Retinal pigment epithelial cell (primary cell): Measurements from ENCODE around the gene ACTN2.

GRCh38 chr1:235304790-235305663 lies 23.0 kb downstream of the ARID4B start:
- RRBS = no CpG with 5 or more reads among the region's 7 CpGs

GRCh38 chr1:235503252-235503726 lies 963 bp downstream of the B3GALNT2 start:
- RRBS = no CpG with 5 or more reads among the region's 15 CpGs

DNA sequence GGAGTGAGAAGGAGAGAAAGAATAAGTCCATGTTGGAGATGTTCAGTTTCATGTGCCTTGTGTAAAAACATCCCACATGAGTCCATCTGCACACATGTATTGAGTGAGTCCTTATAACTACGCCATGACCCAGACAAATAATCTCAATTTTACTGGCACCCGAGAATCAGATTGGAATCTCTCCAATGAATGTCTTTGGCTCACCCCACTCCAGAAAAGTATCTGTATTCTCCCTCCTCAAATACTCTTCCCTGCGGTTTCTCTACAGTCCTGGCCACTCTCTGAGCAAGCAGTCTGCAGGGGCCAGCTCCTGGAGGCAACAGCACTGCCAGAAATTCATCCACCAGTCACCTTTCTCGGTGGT lies 16.0 kb upstream of the LYST start:
- RRBS = no CpG with 5 or more reads among the region's 4 CpGs

DNA sequence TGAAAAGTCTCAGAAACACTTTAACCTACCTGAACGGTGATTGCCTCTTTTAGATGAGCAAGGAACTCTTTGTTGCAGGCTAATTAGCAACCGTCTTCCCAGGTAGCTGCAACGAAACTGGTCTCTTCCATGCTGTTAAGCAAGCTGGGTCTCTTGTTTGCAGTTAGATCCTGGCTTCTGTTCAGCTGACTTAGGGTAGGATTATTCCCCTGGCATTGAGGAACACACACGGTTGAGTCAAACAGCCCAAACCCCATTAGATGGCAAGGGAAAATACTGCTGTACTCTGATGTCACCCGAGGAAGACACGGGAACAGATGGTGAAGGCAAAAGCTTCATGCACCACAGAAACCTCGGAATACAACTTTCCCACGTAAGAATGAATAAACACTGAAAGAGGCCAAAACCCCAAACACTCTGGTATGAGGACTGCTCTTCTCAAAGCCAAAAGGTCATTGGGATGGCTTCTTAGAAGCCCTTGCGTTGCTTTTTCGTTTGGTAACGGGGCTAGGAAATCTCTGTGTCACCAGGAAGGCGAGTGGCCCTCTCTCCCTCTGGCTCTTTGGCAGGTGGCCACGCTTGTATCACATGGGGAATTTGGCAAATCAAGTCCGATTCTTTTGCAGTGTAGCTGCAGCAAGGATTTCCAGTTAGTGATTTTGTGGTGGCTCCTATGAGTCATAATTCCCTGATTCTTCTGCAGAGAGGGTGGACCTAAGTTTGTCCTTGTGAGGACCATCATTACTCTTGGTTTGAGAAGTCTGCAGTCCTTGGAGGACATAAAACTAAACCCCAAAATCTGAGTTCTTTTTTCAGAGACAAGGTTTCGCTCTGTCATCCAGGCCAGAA lies 16.7 kb upstream of the LYST start:
- RRBS = no CpG with 5 or more reads among the region's 15 CpGs

DNA sequence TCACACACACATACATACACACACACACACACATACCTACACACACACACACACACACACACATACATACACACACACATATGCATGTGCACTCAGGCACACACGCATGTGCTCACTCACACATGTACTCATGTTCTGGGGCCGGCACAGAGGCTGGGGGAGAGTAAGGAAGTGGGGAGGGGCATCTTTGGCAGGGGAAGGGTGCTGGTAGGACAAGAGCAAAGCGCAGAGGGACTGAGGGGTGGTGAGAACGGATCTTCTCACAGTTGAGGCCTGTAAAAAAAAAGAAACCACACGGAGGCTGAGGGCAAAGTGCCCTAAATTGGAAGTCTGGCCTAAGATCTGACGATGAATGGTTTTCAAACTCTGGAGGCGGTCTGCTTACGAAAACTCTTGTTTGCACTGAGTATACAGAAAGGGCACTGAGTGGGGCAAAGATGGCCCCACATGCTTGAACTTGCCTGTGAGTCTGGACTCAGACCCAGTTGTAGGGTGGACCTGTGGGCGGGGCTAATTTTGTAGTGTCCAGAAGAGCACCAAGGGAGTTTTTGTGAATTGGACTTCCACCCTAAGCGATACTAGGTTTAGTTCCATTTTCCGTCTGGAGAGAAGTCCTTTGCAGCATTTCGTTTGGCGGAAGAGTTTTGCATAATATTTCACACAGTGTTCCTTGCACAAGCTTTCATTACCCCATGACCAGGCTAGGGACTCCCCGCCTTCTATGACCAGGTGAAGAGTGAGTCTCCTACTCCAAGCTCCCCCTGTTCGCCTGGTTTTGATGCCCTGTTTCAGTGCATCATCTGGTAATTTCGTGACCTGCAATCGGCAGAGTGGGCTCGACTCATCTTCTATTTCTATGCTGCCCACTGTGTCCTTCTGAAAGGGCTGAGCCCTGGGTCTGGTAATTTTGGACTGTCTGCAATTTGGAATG lies 79.3 kb upstream of the LYST start:
- RRBS = no CpG with 5 or more reads among the region's 18 CpGs

GRCh38 chr1:236001469-236002113 lies 63.3 kb downstream of the NID1 start:
- RRBS = no CpG with 5 or more reads among the region's 7 CpGs

DNA sequence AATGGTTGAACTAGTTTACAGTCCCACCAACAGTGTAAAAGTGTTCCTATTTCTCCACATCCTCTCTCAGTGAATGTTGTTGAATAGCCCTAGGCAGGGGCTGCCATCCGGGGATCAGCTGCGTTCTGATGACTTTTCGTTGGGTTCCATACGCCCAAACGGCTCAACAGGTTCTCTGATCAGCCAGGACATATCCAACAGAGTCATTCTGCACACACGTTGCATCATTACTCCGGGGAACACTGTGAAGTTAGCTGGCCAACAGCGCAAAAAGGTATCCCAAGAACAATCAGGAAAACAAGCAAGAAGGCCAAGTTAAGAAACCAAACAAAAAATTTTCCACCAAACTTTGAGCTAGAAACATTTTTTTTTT lies 29.3 kb downstream of the NID1 start:
- RRBS = 100% methylated on average over 2 of the region's 8 CpGs

DNA sequence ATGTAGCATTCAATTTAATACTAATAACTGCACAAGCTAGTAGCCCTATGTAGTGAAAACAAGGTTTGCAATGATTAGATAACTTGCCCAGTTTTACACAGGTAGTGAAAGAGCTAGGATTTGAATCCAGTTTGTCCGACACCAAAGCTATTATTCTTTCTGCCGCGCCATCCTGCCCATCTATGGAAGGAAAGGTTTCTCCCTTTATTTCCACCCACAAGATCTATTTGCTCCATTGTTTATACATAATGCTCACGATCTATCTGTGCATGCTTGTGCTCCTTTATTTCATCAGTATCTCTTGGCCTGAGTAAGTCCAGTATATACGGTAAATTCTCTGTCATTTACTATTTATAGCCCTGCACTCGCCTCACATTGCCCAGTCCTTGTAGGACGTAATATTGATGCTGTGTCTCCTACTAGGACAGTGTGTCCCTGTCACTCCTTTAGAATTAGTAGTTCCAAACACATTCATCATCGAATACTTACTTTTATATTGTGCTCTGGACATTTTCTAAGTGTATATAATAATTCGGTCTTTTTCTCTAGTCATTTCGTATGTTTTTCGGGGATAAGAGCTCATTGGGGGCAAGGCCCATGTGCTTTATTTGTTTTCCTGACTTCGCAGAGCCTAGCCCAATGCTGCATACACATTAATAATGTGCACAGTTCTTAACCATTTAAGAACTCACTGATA lies 3.0 kb upstream of the NID1 start:
- RRBS = no CpG with 5 or more reads among the region's 12 CpGs

GRCh38 chr1:236174196-236174970 lies 32.0 kb downstream of the GPR137B start:
- RRBS = no CpG with 5 or more reads among the region's 7 CpGs

DNA sequence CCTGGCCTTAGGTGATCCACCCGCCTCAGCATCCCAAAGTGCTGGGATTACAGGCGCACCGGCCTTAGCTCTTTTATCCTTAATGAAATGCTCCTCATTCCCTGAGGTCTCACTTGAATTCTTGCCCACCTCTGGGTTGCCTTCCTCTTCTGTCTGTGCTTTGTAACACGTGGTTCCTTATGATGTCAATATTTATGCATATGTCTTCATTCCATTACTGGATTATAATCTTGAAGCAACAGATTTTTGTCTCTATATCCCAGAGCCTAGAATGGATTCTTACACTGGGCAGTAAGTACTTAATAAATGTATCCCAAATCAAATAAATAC lies 64.0 kb upstream of the LGALS8 start:
- RRBS = no CpG with 5 or more reads among the region's 4 CpGs

- RRBS = no CpG with 5 or more reads among the region's 5 CpGs
Measured at GRCh38 chr1:236515416-236516090, 8.2 kb upstream of the LGALS8 start.

GRCh38 chr1:236545814-236547041 lies 22.4 kb downstream of the LGALS8 start:
- RRBS = no CpG with 5 or more reads among the region's 7 CpGs

DNA sequence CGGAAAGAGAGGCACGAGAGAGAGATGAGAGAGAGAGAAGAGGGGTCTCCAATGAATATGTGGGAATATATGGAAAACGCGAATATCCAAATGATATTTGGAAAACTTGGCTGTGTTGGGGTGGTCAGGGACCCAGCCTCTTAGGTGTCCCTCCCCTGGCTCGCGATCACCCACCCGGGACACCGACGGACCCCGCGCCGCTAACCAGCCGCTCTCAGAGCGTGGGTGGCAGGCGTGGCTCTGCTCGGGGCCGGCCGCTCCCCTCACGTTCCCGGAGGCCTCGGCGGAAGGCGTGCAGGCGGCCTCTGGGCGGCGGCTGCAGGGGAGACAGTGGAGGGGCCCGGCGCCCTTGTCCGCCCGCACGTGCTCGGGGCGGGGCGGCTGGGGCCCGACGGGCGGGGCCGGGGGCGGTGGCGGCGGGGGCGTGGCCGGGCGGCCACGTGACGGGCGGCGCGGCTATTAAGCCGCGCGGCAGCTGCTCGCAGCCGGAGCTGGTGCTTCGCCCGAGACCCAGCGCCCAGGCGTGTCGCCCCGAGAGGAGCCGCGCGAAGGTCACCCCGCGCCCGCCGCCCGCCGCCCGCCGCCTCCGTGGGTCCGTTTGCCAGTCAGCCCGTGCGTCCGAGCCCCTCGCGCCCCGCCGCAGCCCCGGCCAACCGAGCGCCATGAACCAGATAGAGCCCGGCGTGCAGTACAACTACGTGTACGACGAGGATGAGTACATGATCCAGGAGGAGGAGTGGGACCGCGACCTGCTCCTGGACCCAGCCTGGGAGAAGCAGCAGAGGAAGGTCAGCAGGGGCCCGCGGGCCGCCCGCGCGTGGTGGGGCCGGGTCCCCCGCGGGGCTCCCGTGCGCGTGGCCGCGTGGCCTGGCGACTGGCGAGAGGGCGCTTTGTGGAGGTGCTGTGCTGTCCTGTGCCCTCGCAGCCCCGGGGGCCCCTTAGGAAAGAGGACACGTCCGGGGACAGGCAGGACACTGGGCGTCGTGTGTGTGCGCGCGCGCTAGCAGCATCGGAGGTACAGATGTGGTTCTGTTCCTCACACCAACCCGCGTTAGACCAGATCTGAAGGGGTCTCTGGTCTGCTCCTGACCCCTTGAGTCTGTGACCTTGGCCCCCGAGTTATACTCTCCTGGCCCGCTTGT lies at the start of gene ACTN2:
Gene ACTN2, plus strand, starts transcription at position 488 of the 1,142 bp plus-strand sequence.
- RRBS = 2% methylated on average over 52 of the region's 122 CpGs

- RRBS = no CpG with 5 or more reads among the region's 21 CpGs
Measured at GRCh38 chr1:236744402-236744844, 50.7 kb upstream of the MTR start.

GRCh38 chr1:236747489-236748036 lies 47.5 kb upstream of the MTR start:
- RRBS = no CpG with 5 or more reads among the region's 7 CpGs

GRCh38 chr1:236760811-236761344 lies 34.2 kb upstream of the MTR start:
- RRBS = 100% methylated on average over 1 of the region's 17 CpGs

DNA sequence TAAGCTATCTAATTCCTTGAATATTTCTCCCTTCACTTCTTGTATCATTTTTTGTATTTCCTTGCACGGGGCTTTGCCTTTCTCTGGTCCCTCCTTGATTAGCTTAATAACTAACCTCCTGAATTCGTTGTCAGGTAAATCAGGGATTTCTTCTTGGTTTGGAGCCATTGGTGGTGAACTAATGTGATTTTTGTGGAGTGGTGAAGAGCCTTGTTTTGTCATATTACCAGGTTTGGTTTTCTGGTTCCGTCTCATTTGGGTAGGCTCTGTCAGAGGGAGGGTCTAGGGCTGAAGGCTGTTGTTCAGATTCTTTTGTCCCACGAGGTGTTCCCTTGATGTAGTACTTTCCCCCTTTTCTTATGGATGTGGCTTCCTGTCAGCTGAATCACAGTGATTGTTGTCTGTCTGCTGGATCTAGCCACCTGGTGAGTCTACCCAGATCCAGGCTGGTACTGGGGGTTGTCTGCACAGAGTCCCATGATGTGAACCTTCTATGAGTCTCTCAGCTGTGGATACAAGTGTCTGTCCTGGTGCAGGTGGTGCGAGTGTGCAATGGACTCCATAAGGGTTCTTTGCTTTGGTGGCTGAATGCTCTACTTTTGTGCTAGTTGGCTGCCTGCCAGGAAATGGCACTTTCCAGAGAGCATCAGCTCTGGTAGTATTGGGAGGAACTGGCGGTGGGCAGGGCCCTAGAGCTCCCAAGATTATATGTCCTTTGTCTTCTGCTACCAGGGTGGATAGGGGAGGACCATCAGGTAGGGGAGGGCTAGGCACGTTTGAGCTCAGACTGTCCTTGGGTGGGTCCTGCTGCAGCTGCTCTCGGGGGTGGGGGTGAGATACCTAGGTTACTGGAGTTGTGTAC lies 245.9 kb downstream of the RYR2 start:
- RRBS = no CpG with 5 or more reads among the region's 8 CpGs

DNA sequence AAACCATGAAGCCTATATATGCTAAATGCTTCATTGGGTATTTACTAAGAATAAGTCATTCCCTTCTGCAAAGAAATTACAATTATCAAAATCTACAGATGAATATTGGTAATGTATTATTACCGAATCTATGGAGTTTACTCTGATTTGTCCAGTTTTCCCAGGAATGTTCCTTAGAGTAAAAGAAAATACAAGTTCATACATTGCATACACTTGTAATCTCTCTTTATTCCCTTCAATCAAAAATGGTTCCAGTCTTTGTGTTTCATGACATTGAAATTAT lies 683.6 kb upstream of the CHRM3 start:
- RRBS = no CpG with 5 or more reads among the region's 1 CpG

DNA sequence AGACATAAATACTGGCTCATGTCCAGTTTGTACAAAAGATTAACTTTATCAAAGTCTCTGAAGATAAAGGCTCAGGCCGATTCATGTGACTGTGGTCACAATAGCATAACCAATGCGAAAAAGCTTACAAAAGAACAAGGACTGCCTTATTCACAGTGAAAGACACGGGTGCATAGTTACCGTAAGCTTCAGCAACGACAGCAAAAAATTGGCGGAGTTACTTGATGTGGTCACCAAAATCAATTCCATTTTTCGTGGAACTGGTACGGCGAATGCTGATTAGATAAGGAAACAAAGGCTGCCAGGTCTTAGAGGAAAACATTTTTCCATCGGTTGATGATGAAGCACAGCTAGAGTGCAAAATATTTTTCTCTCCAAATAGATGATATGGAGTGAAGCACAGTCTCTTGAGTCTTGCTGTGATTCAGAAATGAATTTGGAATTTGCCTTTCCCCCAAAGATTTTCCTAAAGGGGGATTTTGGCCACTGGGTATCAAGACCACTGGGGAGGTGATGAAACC lies 173.4 kb upstream of the CHRM3 start:
- RRBS = no CpG with 5 or more reads among the region's 10 CpGs

DNA sequence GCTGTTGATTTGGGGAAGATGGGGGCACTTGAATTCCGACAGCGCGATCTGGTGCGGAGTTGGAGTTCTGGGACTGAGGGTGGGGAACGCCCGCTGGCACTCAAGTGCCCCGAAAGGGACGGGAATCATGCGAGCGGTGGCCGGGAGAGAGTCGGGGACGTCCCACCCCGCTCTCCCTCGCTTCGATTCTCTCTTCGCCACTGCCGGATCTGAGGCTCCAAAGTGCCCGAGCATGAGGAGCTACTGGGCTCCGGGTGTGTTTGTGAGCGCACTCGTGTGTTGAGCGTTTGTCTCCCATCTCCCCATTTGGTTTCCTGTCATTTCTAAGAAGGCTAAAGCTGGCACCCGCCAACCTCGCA lies 1.0 kb downstream of the CHRM3 start:
- RRBS = 2% methylated on average over 10 of the region's 25 CpGs